Measurements from ENCODE around the gene THAP5.

DNA sequence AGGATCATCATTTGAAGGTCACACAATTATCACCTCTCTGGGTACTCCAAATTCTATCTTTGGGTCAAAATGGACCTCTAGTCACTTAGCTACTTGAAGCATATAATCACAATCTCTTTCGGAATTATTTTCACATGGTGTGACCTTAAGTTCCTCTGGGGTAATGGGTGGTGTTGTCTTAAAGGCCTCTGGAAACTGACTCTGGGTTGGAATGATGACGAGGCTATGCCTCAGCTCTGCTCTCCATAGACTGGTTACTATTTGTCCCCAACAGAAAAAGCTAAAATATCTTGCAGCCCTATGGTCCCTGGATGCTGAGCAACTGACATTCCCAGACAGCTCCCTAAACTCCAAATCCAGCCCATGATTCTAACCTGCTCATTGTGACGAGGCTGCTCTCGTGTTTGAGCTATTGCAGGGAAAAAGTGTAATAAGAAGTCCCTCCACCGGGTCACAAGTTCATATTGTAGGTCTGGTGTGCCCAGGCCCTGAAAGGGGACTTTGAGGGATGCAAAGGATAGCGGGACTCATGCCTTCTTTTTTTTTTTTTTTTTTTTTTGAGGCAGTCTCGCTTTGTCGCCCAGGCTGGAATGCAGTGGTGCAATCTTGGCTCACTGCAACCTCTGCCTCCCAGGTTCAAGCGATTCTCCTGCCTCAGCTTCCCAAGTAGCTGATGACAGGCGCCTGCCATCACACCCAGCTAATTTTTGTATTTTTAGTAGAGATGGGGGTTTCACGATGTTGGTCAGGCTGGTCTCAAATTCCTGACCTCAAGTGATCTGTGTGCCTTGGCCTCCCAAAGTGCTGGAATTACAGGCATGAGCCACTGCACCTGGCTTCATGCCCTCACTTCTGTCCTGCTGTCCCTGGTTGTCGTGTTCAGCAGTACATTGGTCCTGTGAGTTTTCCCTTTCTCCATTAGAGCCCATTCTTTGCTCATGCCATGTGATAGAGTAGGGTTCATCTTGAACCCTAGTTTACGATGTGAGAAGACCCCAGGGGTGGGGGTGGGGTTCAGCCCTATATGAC, 51.8 kb downstream of the HBP1 start:
- PRO-cap, result no peak
- RRBS, 2 experiments, result no CpG with 5 or more reads among the region's 13 CpGs

DNA sequence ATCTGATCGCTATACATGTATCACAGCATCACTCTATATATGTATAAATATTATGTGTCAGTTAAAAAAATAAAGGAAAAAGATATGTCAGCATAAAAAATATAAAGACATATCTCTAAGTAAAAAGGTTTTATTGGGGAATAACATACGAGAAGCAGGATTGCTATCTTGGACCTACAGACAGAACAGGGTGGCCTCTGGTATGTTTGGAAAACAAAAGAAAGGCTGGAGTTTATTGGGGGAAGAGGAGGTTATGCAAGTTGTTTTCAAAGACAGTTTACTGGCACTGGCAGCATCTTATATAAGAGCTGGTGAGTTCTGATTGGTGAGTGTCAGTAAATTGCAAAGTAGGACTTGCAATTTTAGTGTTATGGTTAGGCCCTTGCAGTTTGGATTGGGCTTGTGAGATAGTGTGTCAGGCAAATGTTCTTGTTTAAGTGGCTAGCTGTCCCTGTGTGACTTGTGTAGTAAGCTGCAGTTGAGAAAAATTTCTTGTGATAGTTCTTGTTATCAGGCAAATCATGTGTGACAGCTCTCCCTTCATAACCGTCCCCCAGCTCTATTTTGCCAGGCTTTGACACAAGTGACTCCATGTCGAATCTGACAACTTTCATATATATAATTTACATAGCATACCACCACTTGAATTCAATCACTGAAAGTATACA, 118.2 kb downstream of the HBP1 start:
- PRO-cap, result no peak
- RRBS, 2 experiments, result no CpG with 5 or more reads among the region's 4 CpGs

DNA sequence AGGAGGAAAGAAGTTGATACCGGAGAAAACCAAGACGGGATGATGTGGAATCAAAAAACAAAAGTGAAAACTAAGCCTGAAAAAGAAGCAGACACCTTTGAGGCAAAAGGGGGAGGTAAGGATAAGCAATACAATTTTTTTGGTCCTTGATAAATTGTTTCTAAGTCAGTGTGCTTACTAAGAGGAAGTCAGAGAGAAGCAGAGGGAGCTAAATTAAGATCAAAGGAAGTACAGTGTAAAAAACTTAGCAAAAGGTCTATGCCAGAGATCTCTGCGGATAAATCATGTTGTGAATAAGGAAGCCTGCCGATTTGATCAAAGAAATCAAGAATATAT, 137.0 kb upstream of the GPR22 start:
- PRO-cap, result no peak
- RRBS, 2 experiments, result no CpG with 5 or more reads among the region's 4 CpGs

- PRO-cap, result no peak
- RRBS, 2 experiments, result no CpG with 5 or more reads among the region's 72 CpGs
Measured at GRCh38 chr7:107661380-107662402, 1.1 kb downstream of the SLC26A4 start.

DNA sequence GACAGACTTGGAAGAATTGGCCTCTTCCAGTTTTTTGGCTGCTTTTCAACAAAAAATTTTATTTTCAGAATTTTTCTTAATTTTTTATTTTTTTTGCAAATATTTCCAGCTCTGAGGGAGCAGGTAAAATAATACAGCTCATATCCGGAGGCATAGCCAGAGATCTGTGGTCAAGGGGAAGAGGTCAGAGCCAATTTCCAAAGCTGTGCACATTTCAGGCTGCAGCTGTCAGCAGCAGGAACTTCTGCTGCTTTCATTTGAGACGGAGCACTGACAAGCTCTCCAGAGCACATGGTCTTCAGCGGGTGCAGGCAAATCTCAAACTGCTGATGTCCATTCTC, 31.0 kb downstream of the SLC26A4 start:
- PRO-cap, result no peak
- RRBS, 2 experiments, result no CpG with 5 or more reads among the region's 3 CpGs

DNA sequence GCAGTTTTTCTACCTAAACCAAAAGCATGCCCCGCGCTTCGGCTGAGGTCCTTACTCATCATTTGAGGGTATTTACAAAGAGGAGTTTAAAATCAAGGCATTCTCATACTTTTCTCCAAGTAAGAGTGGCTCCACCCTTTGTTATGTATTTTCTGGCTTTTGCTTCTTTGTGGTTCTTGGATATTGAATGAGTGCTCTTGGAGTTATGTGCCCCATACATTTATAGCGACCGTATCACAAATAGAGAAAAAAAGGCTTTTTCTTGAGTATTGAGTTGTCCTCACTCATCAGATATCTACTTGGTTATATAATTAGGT, 735 bp downstream of the CBLL1 start:
- PRO-cap, result no peak
- RRBS, 2 experiments, result no CpG with 5 or more reads among the region's 5 CpGs

DNA sequence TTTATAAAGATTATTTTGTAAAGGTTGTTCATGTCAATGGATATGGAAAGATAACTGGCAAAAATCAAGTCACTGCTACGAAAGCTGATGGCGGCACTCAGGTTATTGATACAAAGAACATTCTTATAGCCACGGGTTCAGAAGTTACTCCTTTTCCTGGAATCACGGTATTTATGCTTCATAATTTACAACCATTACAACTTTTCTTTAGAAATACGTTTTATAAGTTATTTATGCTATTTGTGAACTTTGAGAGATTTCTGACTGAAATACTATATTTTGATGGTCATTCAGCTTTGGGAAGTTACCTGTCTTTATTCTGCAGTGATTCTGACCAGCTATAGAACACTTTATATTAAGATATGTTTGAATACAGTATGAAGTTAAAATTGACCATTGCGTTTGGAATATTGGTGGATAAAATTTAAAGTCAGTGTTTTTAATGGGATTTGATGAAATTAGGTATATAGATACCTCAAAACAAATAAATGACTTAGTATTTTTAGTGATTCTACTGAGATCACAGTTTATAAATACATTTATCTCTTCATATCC, 14.4 kb downstream of the DLD start:
- PRO-cap, result no peak
- RRBS, 2 experiments, result no CpG with 5 or more reads among the region's 6 CpGs

DNA sequence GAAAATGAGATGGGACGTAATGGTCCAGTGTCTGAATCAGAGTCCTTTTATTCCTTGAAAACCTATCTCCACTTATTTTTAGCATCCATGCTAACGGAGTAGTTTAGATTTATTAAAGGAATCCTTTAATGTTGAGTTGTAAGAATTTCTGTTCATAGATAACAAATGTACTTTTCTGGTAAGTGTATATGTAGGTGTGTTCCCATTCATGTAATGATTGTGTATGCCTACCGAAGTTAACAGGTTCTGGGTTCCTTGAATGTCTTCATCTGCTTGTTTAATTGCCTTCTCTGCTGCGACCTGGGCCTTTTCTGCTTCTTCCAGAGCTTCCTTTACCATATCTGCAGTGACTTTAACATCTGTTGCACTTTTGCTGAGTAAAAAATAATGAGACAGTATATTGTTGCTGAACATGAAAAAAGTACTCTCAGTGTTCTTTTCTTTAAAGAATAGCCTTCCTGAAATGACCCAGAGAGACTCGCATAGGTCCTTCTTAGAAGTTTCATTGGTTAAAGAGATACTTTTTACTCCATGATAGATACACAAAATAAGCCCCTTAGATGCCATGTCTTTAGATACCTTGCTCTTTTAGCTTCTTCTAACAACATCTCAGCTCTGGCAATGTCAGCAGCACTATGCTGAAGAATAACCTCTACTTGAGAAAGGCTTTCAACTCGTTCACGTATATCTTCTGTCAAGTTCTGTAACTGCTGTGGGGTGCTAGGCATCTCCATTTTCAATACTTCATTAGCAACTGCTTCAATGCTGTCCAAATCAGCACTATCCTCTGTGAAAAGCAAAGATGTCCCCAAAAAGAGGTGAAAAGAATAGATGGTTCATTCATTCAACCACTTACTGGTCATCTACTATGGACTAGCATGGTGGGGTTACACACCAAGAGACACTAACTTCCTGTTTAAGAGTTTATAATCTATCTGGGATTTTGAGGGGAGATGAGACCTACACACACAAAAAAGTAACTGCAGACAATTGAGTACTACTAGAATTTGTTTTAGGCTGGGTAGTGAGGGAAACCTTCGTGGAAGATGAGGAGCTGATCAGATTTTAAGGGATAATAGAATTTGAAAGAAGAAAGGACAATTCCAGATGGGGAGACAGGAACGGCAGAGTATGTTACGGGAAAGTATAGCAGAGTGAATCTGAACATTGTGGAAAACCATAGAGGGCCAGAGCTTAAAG, 38.2 kb downstream of the DLD start:
- PRO-cap, result no peak
- RRBS, 2 experiments, result no CpG with 5 or more reads among the region's 10 CpGs

DNA sequence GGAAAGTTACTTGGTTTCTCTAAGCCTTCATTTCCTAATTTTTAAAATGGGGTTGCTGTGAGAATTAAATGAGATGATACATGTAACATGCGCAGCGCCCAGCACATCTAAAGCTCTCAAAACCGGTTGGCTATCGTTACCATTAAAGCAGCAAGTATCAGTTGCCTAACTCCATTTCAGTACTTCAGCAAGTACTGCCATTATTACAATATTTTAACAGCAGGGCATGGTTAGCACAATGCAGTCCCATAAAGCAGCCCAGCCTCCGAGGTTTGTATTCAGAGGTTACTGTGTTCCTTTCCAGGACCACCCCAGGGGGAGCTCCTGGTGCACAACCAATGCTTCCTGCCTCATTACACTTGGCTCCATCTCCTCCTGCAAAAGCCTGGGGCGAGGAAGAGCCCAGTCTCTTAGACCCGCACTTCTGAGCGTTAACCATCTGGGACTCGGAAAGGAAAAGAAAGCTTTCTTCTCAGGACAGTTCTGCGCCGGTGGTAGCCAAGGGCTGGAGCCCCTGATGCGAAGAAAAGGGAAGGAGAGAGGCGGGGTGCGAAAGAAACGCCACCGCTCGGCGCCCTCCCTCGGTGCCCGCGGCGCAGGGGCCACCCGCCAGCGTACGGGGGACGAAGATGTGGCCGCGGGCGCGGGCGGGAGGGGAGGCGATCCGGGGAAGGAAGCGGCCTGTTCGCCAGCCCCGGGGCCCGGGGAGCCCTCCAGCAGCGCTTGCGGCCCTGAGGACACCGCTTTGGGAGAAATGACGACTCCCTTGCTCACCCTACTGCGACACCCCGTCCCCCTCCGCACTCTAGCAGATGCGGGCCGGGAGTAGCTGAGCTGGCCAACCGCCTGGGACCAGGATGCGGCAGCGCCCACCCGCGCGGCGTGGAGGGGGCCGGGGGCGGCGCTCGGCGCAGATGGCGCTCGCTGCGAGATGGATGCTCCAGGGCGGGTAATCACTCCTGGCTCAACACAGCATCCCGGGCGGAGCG, 1.5 kb downstream of the NRCAM start:
- PRO-cap, result no peak
- RRBS, 2 experiments, result 1 to 2% methylated on average over 20 to 26 of the region's 65 CpGs

- PRO-cap, result no peak
- RRBS, 2 experiments, result no CpG with 5 or more reads among the region's 6 CpGs
Measured at GRCh38 chr7:108480291-108480768, 24.1 kb upstream of the NRCAM start.

DNA sequence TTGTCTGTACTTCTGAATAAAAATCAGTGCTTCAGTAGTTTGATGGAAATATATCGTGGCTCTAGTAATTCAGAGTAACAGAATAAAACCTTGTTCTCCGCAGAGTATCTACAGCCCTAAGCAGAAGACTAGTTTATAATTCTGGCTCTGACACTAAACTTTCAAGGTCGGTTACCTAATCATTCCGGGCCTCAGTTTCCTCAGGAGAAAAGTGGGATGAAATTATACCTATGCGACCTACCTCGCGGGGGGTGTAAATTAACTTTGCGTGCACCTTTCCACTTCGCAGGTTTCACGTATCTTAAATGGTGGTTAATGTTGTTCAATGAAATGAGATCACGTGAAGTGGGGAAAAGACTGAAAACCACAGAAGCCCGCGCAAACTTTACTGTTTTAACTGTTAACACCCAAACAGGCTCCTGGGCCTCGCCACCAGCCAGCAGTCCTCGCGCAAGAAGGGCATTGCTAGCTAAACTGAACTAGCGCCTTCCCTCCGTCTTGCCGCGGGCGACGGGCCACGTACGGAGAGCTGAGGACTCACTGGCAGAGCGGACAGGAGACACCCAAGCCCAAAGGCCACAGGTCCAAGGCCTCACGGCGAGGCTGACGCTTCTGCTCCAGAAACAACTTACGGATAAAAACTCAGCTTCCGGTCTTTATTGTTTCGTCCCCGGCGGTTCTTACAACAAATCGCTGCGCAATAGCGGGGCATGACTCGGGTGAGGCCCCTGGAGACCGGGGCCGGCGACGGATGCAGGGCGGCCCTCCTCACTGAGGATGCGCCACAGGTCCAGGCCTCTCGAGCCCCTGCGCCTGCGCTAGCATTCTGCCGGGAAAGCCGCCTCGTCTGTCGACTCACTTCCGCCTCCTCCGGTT, at the start of gene THAP5:
THAP5 (minus strand) TSS at position 849 of the 876 bp plus-strand sequence.
- PRO-cap, result bidirectional peak, plus-strand start outside the sequence, minus-strand start at position 809 of the sequence
- RRBS, 2 experiments, result under 1% methylated on average over 8 to 12 of the region's 52 CpGs

DNA sequence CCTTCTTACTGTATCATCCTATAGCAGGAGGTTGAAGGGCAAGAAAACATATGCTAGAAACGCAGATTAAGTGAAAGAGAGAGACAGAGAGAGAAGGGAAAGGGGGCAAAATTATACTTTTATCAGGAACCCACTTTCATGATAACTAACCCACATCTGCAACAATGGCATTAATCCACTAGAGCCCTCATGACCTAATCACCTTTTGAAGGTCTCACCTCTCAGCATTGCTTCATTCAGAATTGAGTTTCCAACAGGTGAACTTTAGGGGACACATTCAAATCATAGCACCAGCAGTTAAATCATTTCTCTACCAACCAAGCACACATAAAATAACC, 1078.2 kb downstream of the DNAJB9 start:
- PRO-cap, result no peak
- RRBS, 2 experiments, result no CpG with 5 or more reads among the region's 1 CpG

GRCh38 chr7:111523664-111524151, 38.6 kb downstream of the IMMP2L start:
- PRO-cap, result no peak
- RRBS, 2 experiments, result no CpG with 5 or more reads among the region's 3 CpGs

DNA sequence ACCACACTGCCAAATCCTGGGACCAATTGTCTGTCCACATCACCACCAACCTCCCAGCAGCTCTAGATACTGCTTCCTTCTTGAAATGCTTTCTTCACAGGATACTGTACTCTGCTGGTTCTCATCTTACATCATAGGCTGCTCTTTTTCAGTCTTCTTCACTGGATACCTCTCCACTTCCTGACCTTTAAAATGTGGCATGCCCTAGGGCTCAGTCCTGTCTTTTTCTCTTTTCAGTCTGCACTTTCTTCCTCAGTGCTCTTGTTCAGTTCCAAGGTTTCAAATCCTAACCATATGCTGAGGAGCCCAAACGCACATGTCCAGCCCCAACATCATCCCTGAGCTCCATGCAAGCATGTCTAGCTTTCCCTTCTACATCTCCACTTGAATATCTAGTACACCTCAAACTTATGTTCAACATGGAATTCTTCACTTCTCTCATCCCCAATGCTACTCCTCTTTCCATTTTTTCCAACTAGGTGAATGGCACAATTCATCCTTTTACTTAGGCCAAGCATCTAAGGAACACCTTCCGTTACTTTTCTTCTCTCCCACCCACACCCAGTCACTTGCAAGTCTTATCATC, 255.8 kb upstream of the IMMP2L start:
- PRO-cap, result no peak
- RRBS, 2 experiments, result no CpG with 5 or more reads among the region's 2 CpGs

DNA sequence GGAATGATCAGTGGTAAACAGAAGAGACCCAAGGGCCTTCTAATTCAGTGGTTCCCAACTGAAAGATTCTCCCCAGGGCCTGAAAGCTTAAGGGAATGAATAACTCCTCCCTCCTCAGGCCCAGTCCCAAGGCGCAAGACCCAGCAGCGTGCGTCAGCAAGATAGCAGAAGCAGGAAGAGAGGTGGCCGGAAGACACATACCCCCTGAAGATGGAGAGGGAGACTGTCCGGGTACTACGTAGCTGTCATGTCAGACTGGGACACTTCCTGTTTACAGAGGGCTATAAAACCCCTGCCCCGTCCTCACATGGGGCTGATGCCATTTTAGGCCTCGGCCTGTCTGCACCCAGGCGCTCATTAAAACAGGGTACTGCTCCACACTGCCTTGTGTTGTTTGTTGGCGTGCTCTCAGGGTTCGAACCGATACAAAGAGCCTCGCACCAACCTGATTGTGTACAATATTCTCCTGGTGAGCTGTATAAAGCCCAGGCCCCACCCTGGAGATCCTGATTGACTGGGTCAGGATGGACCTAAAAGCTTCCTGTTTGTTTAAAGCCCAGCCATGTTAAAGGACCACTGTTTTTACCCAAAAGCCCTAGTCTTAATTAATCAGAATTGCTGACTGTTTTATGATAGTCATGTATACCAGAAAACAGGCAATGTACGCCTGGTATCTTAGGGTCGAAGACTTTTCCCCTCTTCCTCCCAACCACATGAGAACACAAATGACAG, 251.6 kb downstream of the DOCK4 start:
- PRO-cap, result no peak
- RRBS, 2 experiments, result no CpG with 5 or more reads among the region's 15 CpGs

GRCh38 chr7:112111727-112112223, 94.4 kb downstream of the DOCK4 start:
- PRO-cap, result no peak
- RRBS, 2 experiments, result no CpG with 5 or more reads among the region's 3 CpGs

- PRO-cap, result no peak
- RRBS, 2 experiments, result no CpG with 5 or more reads among the region's 1 CpG
Measured at GRCh38 chr7:112144109-112144639, 62.0 kb downstream of the DOCK4 start.

GRCh38 chr7:112147820-112148395, 58.3 kb downstream of the DOCK4 start:
- PRO-cap, result no peak
- RRBS, 2 experiments, result no CpG with 5 or more reads among the region's 2 CpGs

GRCh38 chr7:112159032-112160041, 46.9 kb downstream of the DOCK4 start:
- PRO-cap, result no peak
- RRBS, 2 experiments, result no CpG with 5 or more reads among the region's 13 CpGs

- PRO-cap, result no peak
- RRBS, 2 experiments, result no CpG with 5 or more reads among the region's 8 CpGs
Measured at GRCh38 chr7:112183592-112184527, 22.3 kb downstream of the DOCK4 start.

Measured in astrocyte (in vitro differentiated cells and primary cell).